CD14-positive monocyte (primary cell): ENCODE results near the genes SDC4, WFDC2, SPINT4, ZNF335 and NCOA5.

DNA sequence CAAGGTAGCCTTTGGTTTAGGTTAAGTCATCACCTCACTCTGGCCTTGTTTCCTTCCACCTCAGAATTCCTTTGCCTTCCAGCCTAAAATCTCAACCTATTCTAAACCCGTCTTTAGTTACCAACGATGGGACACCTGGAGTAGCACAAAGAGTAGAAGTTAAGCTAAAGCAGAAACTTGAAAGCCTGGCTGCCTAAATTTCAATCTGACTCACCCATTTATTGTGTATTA, 1.6 kb downstream of the SDC4 start:
- CAGE, long polyA plus RNA: no peak

- CAGE, long polyA plus RNA: no peak
These were observed at the start of gene SDC4 for GRCh38 chr20:45348262-45348884. TSS of gene SDC4 (minus strand) at chr20:45348424.

- CAGE, long polyA plus RNA: no peak
These were observed 1.5 kb upstream of the DBNDD2 start for GRCh38 chr20:45406492-45407042.

DNA sequence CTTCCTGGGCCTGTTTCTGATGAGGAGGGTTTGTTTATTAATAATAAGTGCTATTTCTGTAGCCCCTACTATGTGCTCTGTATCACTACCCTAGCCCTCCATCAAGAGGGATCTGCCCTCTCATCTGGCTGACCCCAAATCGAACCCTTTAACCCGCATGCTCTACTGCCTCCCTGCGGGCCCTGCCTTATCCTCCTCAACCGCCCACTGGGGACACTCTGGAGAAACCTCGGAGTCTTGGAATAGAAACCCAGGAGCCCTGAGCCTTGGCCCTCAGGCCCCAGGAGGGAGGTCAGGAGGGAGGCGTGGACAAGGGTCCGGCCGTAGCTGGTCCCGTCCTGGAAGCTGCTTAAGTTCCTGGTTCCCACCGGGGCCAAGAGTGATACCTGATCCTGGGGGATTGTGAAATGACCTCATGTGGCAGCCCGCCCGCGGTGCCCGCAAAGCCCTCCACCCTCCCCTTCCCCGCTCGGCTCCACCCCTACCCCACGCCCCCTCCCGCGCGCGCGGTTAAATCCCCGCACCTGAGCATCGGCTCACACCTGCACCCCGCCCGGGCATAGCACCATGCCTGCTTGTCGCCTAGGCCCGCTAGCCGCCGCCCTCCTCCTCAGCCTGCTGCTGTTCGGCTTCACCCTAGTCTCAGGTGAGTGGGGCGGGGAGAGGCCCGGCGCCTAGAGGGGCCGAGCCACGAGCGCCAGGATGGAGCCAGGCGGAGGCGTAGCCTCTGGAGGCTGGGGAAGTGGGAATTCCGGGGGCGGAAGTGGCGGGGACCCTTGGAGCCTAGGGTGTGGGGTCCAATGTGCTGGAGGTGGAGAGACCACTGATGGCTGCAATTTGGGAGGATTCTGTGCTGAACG, at the start of gene WFDC2:
TSS of gene WFDC2 (plus strand) at position 539 of the 860 bp plus-strand sequence.
- CAGE, long polyA plus RNA: no peak

- CAGE, long polyA plus RNA: no peak
These were observed at the start of gene SPINT4 for GRCh38 chr20:45722154-45722588. TSS of gene SPINT4 (plus strand) at chr20:45722347.

- CAGE, long polyA plus RNA: no peak
These were observed 12.5 kb downstream of the WFDC3 start for GRCh38 chr20:45778683-45780013.

DNA sequence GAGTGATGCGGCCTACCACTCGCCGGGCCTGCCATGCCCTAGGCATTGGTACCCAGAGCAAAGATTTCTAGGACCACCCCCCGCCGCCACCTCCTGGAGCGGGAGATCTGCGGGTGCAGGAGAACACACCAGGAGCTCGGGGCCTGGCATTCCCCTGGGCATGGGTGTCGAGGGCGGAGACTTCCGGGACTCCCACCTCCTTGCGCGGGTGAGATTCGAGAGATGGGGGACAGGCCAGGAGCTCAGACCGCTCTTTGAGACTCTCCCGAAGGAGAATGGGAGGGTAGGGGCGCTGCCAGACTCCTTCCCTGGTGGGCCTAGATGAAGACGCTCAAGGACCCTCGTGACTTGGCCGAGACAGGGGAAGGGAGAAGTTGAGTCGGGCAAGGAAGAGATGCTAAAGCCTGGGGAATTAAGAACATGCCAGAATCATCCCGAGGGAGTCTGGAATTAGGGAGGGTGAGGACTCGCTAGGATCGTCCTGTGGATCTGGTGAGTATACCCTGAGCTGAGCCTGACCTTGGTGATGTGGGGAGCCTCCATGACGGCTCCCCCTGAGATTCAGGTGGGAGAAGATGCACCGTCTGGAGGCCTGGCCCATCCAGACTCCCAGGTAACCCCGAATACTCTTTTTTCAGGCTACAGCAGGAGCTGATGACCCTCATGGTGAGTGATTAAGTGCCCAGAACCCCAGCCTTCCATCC, 507 bp downstream of the UBE2C start:
- CAGE, long polyA plus RNA: no peak

- CAGE, long polyA plus RNA: no peak
These were observed 5.1 kb downstream of the UBE2C start for GRCh38 chr20:45817418-45818143.

DNA sequence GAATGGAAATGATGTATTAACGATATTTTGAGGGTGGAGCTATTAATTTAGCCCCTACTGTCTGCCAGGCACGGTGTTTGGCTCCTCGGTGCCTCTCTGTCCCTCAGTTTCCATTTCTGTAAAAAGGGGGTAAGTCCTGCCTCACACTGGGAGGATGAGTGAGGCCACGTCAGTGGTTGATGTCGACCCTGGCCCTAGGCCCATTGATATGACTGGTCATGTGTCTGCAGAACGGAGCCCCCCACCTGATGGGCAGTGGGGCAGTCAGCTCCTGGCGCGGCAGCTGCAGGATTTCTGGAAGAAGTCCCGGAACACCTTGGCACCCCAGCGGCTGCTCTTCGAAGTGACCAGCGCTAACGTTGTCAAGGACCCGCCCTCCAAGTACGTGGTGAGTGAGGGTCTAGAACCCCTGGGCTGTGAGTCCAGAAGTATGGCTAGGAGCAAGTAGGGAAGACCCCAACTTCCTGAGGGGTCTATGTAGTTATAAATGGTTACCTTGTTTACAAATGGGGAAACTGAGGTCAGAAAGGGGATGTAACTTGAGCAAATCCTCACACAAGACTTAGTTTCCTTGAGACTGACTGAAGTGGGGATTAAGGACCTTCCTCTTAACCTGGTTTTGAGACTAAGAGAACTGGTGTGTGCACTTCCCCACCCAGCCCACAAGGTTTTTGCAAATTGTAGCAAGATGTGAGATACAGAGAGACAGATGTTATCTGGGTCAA, 1.3 kb downstream of the SNX21 start:
- CAGE, long polyA plus RNA: no peak

DNA sequence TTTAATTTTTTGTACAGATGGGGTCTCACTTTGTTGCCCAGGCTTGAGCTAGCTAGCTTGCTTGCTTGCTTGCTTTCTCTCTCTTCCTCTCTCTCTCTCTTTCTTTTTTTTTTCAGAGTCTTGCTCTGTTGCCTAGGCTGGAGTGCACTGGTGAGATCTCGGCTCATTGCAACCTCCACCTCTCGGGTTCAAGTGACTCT, 1.6 kb downstream of the NEURL2 start:
- CAGE, long polyA plus RNA: no peak

- CAGE, long polyA plus RNA: no peak
These were observed 12.9 kb downstream of the PCIF1 start for GRCh38 chr20:45947097-45947980.

GRCh38 chr20:45971679-45972792, at the start of gene ZNF335:
TSS of gene ZNF335 (minus strand) at chr20:45972203.
- CAGE, long polyA plus RNA: start-site peak on the minus strand at chr20:45971758-45971899, 37 and 25 reads in 2 replicates

- CAGE, long polyA plus RNA: no peak
These were observed 29.4 kb downstream of the SLC12A5 start for GRCh38 chr20:46058124-46059007.

DNA sequence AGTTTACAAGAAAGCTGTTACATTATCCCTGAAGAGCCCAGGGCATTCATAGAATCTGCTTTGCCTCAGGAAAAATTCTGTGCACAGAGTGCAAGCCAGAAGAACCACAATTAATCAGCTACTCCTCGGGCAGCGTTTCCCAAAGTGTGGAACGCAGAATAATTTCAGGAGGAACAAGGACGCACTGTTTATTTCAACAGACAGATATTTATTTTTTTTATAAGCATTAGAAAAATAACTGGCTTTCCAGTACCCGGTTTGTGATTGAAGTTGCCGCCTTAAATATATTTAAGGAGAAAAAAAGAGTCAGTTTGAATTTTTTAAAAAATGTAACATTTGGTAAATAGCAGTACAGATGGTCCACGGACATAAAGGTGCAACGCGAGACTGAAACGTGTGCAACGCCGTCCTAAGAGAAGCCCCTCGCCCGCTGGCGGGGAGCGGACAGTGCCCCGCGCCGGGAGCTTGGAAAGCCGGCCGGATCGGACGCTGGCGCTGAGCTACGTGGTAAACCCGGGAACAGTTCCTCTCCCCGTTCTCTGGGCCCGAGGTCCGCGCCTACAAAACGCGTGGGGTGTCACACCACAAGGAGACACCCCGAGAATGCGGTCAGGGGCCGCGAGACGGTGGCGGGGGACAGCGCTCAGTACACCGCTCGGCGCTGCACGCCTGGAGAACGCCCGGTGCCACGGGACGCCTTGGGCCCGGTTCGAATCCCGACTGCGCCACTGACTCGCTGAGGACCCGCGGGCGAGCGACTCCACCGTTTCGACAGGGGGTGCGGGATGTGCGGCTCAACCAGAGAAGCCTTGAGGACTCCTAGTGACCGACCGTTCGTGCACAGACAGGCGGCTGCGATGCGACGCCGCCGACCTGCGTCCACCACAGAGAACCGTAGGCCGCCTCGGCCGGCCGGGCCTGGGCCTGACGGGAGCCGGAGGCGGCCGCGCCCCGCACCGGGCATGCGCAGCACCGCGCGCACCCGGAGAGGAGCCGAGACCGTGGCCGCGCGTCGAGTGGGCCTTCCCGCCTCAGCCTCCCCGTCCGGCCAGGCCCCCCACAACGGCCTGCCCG, 727 bp downstream of the NCOA5 start:
- CAGE, long polyA plus RNA: no peak

GRCh38 chr20:46089772-46090413, at the start of gene NCOA5:
TSS of gene NCOA5 (minus strand) at chr20:46089962.
- CAGE, long polyA plus RNA: no peak

DNA sequence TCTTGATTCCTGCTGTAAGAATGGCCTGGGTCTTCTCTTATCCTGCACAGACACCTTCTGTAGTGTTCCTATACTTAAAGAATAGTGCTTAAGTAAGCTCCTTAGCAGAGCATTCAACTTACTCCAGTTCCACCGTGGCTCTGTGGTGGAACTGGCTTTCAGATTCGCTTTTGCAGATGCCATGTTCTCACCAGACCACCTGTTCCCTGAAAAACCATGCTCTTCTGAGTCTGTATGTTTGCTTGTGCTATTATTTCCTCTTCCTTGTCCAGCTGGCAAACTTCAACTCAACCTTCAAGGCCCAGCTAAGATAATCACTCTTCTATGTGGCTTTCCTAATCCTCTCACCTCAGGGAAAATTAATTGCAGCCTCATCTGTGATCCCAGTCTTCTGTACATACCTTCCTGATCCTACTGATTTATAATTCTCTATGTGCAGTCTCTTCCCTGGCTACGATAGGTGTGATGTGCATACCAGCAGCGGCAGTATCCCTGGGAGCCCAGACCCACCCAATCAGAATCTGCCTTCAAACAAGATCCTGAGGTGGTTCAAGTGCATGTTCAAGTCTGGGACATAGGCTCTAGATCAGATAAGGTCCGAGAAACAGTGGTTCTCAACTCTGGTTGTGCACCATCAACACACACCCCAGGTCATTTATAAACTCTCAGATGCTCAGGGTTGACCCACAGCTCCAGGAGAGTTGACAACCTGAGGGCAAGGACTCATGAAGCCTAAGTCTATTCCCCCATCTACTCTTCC, 4.7 kb downstream of the ELMO2 start:
- CAGE, long polyA plus RNA: no peak

DNA sequence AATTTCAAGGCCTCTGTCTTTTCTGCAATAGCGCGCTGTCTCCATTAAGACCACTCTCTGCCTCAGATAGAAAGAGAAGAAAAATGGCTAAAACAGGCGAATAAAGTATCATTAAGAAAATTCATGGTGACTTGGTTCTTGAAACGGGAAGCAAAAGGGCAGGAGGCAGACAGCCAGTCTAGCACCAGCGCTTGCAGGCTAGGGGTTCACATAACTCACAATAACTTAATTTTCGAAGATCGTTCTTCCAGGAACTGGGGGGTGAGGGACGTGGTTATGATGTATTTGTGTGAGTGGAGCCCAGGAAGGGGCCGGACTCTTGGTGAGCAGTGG, 4.3 kb upstream of the ELMO2 start:
- CAGE, long polyA plus RNA: no peak

DNA sequence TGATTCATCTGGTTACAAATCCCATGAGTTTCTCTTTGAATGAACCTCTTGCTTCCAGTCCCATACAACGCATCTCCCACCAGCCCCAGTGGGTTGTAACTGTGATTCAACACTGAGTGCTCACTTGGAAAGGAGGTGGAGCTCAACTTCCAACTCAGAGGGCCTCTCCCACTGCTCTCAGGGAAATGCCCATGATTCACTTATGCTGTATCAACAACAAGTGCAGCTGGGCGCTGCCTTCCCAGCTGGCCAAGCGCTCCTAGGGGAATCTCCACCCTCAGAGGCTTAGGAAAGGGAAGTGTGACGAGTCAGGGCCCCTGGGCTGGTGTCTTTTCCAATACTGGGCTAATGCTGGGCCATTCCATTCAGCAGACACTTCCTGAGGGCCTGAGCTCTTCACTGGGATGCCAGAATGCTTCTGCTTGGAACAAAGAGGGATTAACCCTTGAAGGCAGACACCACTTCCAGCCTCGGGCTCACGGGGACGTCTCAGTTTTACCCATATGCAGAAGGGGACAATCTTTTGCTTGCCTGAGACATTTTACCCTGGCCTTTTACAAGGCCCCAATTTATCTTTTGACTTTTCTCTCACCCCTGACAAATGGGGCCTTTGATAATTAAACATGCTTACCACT, 8.1 kb upstream of the OCSTAMP start:
- CAGE, long polyA plus RNA: no peak

GRCh38 chr20:46901421-46902134, 6.9 kb downstream of the EYA2 start:
- CAGE, long polyA plus RNA: no peak

GRCh38 chr20:46965449-46966201, 71.0 kb downstream of the EYA2 start:
- CAGE, long polyA plus RNA: no peak